SP-49 (cell line): ENCODE results near the genes IL27 and EIF3C.

DNA sequence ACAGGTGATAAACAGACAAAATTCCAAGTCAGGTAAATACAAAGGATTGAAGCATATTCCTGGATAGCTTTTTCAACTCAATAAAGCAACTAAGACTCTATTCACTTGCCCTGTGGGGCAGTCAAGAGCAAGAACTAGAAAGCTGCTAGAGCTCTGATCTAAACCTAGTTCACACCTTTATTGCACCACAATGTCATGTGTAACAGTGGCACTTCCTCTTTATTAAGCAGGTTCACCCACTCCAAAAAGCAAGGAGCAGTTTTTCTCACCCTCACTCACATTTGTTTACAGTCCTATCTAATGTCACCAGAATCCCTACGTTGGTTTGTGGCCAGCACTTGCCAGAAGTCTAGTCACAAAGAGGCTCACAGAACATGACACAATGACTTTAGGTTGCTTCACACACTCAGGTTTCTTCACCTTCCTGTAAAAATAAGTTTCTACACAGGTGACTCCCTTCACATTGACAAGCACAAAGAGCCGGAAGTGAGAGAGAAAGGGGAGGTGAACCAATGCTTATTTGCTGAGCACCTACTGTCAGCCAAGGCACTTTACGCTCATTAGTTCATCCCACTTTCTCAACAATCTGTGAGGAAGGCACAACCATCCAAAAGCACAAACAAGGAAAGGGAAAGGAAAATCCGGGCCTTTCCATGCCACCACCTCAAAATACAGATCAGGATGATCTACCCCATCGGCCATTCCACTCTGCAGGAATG, 70.7 kb downstream of the XPO6 start:
- PRO-cap = no peak

GRCh38 chr16:28498932-28499381, 4.5 kb downstream of the APOBR start:
- PRO-cap = no peak

- PRO-cap = no peak
Measured at GRCh38 chr16:28506455-28507329, at the start of gene IL27. Gene IL27, minus strand, starts transcription at chr16:28506834.

- PRO-cap = no peak
Measured at GRCh38 chr16:28688495-28688889, 22.8 kb upstream of the EIF3C start.

- PRO-cap = no peak
Measured at GRCh38 chr16:28711271-28711770, at the start of gene EIF3C. Gene EIF3C, plus strand, starts transcription at chr16:28711464.

DNA sequence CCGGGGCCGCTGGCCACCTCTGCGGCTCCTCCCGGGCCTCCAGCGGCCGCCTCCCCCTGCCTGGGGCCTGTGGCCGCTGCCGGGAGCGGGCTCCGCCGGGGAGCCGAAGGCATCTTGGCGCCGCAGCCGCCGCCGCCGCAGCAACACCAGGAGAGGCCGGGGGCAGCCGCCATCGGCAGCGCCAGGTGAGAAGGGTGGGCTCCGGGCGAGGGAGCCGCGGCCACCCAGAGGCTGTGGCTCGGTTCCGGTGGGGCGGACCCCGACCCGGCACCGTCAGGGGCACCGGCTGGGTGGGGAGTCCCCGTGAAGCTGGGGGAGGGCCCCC, 537 bp downstream of the ATXN2L start:
- PRO-cap = no peak

GRCh38 chr16:28823699-28824829, 1.3 kb downstream of the ATXN2L start:
- PRO-cap = bidirectional peak, plus-strand start at chr16:28824084, minus-strand start at chr16:28823891; unidirectional peak, plus-strand start at chr16:28824540

DNA sequence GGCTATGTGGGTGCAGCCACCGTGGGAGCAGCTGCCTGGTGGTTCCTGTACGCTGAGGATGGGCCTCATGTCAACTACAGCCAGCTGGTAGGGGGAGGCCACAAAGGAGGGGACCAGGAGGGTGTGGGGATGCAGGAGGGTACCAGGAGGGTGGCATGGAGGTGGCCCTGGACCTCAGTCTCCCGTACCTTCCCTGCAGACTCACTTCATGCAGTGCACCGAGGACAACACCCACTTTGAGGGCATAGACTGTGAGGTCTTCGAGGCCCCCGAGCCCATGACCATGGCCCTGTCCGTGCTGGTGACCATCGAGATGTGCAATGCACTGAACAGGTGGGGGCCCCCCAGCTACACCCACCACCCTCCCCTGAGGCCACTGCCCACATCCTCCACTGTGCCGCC, 22.5 kb downstream of the RABEP2 start:
- PRO-cap = no peak

DNA sequence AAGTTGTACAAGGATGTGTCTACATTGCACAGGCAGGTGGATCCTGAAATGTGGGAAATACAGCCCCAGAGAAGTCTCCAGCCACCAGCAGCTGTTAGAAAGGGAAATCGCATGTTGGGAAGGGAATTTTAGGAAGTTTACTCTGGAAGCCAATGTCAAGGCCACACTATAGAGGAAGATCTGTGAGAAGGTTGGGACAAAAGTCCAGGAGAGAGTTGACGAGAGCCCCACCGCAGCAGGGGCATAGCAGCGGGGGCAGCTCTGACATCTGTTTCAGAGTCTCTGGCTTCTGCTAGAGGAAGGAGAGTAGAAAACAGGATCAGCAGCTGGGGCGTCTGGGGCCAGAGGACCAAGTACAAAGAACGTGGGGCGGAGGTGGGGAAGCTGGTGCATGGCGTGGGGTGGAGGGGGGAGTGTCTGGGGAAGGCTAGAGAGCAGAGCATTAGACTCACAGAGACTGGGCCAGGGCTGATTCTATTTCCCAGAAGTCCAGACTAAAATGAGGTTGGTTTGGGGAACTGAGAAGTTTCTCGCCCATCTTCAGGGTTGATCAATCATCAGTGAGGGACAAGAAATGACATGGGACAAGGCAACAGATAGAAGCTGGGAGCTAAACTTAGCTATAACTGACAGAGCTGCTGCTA, 1.3 kb downstream of the RABEP2 start:
- PRO-cap = bidirectional peak, plus-strand start outside the sequence, minus-strand start at position 501 of the sequence

DNA sequence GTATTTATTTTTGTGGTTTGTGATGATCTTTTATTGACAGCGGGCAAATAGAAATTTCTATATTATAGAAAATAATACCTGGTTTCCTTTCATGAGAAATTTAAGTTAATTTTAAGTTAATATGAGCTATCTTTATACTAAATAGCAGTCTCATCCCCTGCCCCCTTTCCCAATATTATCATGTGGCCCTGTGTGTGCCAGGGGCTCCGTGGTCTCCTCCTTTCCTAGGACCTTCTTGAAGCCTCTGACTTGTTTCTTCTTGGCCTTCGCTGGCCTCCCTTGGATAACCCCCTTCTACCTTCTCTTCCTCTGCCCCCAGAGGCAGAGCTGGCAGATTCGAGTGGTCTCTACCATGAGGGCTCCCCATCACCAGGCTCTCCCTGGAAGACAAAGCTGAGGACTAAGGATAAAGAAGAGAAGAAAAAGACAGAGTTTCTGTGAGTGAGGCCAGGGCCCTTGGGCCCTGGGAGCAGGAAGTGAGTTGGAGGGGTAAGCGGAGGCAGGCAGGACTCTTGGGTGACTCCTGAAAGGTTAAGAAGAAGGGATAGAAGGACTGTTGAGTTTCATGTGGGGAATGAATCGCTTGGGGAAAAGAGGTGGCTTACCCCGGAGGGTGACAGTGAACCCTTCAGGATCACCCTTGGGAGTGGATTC, 3.6 kb downstream of the NFATC2IP start:
- PRO-cap = no peak

GRCh38 chr16:29175869-29176571, 191.2 kb downstream of the LAT start:
- PRO-cap = no peak

- PRO-cap = no peak
Measured at GRCh38 chr16:29186548-29187202, 201.8 kb downstream of the LAT start.

DNA sequence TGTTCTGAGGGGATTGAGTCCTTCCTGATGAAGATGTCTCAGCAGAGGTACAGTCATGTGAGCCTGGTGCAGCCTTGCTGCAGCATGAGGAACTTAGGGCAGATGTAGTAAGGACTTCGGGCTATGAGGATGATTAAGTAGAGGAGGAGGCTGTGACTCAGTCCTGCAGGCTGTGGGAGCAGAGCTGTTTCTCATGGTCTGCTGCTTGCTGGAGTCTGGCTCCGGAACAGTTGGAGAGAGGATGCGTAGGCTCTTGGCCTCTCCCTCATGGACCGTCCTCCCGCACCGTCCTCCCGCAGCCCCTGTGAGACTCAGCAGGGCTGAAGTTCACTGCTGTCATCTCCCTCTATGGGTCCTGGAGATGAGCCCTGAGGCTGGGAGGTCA, 134.8 kb downstream of the NPIPB11 start:
- PRO-cap = no peak

- PRO-cap = no peak
Measured at GRCh38 chr16:29292750-29293476, 113.6 kb downstream of the NPIPB11 start.

DNA sequence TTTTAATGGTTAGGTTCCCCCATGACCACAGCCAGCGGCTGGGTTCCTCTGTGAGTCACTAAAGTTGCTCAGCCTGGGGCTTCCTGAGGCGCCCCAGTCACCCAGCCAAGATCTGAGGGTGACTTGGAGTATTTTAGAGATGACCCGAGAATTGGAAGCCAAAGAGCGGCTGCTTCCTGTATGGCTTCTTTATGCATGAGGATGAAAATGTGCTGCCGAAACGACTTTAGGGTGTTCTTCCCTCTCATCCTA, 87.8 kb downstream of the NPIPB11 start:
- PRO-cap = no peak

- PRO-cap = unidirectional peak, minus-strand start at chr16:29613448; unidirectional peak, minus-strand start at chr16:29613697; unidirectional peak, minus-strand start at chr16:29613751
Measured at GRCh38 chr16:29613239-29614341, 49.5 kb upstream of the SPN start.

DNA sequence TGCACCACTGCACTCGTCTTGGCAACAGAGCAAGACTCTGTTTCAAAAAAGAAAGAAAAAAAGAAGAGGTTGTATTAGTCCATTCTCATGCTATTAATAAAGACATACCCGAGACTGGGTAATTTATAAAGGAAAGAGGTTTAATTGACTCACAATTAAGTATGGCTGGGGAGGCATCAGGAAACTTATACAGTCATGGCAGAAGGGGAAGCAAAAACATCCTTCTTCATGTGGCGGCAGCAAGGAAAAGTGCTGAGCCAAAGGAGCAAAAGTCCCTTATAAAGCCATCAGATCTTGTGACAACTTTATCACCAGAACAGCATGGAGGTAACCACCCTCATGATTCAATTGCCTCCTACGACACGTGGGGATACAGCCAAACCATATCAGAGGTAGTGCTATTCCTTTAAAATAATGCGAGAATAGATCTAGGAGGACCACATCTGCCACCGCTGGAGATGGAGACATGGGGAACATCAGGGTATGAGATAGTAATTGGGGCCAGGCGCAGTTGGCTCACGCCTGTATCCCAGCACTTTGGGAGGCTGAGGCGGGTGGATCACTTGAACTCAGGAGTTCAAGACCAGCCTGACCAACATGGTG, 9.0 kb downstream of the C16orf54 start:
- PRO-cap = no peak

DNA sequence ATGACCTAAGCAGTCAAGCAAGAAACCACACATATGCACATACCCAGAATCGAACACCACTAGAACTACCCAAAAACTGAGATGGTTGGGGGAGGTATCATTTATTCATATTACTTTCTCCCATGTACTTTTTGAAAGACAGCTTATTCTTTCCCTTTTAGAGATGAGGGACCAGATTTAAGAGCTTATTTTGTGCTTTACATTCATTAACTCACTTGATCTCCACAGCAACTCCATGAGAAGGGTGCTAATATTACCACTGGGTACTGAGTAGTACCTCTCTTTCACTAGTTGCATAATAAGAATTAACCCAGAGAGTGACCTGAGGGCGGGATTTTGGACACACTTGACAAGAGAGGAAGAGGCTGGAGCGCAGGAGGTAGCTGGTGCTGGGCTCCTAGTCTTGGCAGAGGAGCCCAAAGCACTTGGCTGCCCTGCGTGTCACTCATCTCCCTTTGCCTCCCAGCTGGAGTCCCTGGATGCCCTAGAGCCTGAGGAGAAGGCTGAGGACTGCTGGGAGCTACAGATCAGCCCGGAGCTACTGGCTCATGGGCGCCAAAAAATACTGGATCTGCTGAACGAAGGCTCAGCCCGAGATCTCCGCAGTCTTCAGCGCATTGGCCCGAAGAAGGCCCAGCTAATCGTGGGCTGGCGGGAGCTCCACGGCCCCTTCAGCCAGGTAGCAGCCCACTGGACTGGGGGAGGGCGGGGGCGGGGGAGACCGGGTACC, 1.8 kb upstream of the MAZ start:
- PRO-cap = no peak

GRCh38 chr16:29810367-29811399, 1.3 kb upstream of the PRRT2 start:
- PRO-cap = no peak

- PRO-cap = no peak
Measured at GRCh38 chr16:30029812-30030351, 1.2 kb downstream of the TLCD3B start.